Ureter (tissue), 1 donor: ENCODE measurements around a stretch of chr12.

- PRO-cap = no peak
Measured at GRCh38 chr12:89382971-89383407, 30.7 kb upstream of the DUSP6 start.

DNA sequence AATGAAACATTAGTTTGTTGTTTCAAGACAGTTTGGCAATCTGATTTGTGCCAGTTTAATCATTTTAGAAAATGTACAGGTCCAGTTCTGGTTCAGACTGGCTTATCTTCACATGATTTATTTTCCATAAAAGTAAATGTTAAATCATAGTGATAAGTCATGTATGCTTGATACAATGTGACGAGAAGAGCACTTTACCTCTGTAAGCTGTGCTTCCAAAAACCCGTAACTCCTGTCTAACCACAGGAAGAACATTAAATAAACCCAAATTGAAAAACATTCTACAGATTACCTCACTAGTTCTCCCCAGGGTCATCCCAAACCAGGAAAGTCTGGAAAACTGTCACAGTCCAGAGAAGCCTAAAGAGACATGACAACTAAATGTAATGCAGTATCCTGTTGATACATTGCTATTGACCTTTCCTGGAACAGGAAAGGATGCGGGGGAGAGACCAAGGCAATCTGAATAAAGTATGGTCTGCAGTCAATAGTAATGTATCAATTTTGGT, 32.5 kb upstream of the DUSP6 start:
- PRO-cap = no peak

DNA sequence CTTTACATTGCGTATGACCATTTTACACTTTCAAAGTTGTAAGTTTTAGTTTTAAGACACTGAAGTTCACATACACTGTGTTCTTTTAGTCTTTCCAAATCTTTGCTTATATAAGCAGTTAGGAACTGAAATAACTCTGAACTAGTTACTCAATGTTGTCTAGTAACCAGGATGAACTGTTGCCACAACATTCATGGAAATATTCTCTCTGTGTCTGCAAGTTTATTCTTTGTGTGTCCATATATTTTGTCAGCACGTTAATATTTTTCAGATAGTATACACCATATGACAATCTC, 71.0 kb downstream of the GALNT4 start:
- PRO-cap = no peak

DNA sequence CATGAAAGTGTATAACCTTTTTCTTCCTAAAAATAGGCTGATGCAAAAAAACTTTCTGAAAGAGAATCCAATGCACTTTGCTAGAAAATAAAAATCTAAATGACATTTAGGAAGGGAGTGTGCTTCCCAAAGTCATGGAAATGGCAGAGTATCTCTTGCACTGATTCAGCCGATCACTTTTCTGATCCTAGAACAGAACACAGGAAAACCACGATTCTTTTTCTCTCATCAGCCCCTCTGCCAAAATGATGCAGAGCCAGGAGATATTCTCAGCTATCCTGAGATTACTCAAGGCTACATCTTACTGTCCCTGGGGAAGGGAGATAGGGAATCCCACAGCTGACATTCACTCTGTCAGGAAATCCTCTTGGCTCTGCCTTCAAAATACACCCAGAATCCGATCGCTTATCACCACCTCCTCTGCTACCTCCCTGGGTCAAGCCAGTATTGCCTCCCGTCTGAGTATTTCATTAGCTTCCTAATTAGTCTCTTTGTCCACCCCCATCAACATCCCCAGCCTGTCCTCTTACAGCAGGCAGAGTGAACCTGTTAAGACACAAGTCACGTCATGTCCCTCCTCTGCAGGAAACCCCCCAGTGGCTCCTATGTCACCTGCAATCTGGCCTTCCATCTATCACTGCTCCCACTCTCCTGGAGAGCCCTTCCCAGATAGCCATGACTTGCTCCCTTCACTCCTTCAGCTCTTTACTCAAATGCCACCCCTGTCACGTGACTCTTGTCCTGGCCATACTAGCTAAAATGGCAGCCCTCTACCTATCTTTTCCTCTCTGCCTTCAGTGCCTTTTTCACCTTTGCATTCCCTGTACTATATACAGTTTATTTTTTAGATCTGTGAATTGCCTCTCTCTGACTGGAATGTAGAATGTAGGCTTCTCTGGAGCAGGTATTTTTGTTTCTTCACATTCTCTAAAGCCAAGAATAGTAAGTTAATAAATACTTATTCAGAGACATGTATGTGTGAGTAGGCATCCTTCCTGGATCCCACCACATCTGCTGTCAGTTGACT, 70.4 kb downstream of the GALNT4 start:
- PRO-cap = no peak

DNA sequence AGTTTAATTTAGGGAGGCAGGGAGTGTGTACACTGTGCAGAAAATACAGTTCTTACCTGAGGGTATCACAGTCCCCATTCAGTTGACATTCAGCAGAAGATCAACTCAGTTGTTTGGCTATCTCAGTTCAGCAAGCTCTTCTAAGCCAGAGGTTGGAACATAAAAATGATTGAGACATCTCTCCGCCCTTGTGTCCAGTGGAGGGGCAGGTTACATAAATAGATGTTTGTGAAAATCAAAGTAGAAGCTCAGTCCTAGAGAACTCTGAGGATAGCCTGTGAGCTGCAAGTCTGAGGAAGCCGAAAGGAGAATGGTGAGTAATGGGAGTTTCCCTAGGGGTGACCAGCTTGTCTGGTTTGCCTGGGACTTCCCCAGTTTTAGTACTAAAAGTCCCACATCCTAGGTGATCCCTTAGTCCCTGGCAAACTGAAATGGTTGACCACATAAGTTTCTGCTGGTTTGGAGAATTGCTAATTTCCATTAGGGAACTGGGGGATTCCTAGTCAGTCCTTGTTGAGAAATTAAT, 251.4 kb upstream of the ATP2B1 start:
- PRO-cap = no peak

- PRO-cap = no peak
Measured at GRCh38 chr12:90108458-90108686, 399.7 kb upstream of the ATP2B1 start.

GRCh38 chr12:90253761-90254137, 545.1 kb upstream of the ATP2B1 start:
- PRO-cap = no peak

- PRO-cap = no peak
Measured at GRCh38 chr12:91180447-91180959, 2.1 kb downstream of the DCN start.

GRCh38 chr12:91952730-91953440, 192.8 kb downstream of the BTG1 start:
- PRO-cap = no peak

DNA sequence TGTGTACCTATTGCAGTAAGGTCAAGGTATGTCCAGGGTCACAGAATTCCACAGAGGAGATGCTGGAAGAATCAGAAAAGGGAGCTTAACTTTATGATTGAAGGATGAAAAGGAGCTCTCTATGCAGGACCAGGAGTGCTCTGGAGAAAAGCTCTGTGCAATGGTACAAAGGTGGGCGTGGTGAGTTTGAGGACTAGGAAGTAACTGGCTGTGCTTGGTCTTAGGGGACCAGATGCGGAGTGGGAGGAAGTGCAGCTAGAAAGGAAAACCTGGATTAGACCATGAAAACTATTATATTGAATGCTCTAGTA, 56.9 kb downstream of the BTG1 start:
- PRO-cap = no peak

GRCh38 chr12:92123454-92124132, 22.1 kb downstream of the BTG1 start:
- PRO-cap = no peak

GRCh38 chr12:92125331-92125601, 20.4 kb downstream of the BTG1 start:
- PRO-cap = no peak

DNA sequence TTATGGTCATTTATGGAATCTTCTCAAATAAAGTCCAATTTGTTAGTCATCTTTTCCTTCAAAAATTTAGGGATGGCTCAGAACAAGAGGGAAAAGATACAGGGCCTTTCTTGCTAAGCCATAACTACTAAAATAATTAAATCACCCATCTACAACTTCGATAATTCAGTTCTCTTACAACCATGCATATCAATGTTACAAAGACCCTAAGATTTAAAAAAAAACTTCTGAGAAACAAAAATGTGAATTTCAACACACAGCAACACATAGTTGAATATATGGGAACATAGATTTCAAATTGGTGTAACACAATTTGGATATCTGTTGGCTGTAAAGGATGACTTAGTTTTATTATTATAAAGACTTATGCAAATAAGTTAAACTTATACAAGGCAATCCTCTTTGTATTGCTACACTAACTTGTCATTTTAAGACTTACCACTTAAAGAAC, 6.7 kb downstream of the BTG1 start:
- PRO-cap = no peak

GRCh38 chr12:92347874-92348394, 202.3 kb upstream of the BTG1 start:
- PRO-cap = no peak

GRCh38 chr12:92399889-92400613, 254.4 kb upstream of the BTG1 start:
- PRO-cap = no peak

- PRO-cap = no peak
Measured at GRCh38 chr12:92416539-92416839, 270.8 kb upstream of the BTG1 start.

DNA sequence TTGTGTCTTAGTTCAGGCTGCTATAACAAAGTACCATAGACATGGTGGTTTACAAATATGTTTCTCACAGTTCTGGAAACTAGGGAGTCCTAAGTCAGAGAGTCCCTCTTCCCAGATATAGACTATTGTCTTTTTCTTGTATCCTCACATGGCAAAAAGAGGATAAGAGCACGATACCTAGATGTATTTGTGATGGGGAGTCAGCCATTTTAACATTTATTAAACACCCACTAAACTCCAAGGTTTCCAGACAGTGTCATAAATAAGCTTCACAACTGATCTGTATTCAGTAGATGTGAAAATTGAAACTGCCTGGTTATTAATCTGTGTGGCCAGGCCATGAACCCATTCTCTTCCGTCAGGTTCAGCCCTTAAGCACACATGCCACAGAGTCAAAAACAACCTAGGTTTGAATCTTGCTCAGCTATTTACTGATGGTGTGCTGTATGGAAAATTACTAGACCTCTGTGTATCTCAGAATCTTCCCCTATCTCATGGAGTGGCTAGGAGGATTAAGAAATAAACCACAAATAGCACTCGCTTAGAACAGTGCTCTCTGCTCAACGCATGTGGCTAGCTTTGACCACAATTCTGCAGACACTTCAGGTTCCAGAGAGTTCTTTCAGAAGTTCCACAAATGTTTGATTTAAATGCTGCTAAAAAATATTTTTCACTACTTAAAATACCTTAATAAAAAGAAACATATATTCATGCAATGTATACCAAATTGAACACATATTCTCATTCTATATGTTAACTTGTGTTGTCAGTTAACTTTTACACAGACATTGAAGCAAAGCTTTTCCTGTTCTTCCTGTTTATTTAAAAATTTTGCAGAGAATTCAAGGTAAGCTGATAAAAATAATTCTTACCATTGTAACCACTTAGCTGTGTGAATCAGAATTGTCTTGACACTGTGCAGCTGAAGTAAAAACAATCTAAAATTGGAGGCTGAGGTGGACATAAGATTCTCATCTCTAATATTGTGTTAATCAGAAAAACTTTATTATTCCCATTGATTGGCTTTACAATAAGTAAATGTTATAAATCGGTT, 240.7 kb upstream of the PLEKHG7 start:
- PRO-cap = no peak

- PRO-cap = no peak
Measured at GRCh38 chr12:92543781-92544306, 158.9 kb upstream of the PLEKHG7 start.

- PRO-cap = no peak
Measured at GRCh38 chr12:92589686-92590083, 113.1 kb upstream of the PLEKHG7 start.

GRCh38 chr12:92852875-92853074, 76.3 kb downstream of the EEA1 start:
- PRO-cap = no peak